Cardiac ventricle fibroblast (primary cell): ENCODE results near the genes PSPH and ZNF92.

GRCh38 chr7:55438780-55439612 lies 73.9 kb downstream of the LANCL2 start:
- RAMPAGE, long total RNA: no peak

DNA sequence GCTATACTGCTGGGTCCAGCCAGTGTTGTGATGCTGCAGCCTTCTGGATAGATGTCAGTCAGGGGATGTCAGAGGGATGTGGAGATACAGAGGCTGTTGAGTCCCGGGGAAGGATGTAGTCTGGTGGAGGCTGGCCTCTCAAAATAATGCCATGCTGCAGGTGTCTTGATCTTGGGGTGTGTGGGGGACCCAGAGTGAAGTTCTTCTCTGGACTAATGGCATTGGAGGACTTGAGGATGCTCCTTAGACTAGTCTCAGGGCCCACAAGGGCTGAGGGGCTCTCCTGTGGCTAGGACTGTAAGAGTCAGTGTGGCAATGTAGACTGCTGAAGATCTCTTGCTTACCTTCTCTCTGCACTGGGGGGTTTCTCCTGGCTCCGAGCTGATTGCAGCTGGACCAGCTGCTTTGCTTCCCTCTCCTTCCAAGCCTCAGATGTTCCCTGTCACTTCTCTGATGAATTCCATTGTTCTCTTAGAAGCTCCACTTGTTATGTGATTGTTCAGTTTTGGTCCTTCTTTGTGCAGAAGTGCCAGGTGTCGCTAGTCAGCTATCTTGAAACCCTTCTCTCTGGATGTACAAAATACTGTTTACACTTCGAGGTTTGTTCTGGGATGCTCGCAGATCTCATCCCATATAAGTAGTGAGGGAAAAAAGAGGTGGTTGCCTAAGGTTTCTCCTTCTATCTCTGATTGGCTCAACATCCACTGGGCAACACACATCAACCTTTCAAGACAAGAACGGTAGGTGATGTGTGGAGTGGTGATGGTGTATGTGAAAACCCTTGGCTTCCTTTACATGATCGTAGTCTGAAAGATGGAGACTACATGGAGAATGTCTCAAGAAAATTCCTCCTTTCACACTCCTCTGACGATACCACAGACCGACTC lies 99.8 kb downstream of the LANCL2 start:
- RAMPAGE, long total RNA: no peak

GRCh38 chr7:55465925-55466380 lies 100.8 kb downstream of the LANCL2 start:
- RAMPAGE, long total RNA: no peak

DNA sequence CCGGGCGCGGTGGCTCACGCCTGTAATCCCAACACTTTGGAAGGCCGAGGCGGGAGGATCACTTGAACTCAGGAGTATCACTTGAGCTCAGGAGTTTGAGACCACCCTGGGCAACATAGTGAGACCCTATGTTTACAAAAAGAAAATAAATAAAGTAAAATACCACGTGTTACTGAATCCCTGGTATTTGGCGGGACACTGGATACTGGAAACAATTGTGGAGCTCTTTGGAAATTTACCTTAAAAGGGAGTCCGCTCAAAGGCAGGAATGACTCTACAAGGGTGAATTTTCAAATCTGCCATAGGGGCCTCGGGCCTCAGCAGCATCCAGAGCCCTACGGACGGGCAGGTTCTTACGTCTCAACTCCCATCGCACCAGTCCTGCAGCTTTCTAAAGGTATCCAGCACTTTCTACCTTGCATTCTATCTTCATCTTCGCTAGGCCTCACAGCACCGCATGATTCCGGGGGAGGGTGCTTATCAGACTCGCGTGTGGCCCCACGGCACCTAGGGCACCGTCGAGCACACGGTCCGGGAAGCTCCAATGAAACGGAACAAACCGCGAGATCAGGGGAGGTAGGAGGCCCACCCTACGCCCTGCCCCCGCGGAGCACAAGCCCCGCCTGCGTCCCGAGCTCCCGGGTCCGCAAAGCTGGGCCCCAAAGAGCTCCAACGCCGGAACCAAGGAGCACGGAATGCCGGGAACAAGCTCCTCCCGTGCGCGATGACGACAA lies at the start of gene PSPH:
TSS of gene PSPH (minus strand) at position 546 of the 734 bp plus-strand sequence.
- RAMPAGE, long total RNA: no peak

DNA sequence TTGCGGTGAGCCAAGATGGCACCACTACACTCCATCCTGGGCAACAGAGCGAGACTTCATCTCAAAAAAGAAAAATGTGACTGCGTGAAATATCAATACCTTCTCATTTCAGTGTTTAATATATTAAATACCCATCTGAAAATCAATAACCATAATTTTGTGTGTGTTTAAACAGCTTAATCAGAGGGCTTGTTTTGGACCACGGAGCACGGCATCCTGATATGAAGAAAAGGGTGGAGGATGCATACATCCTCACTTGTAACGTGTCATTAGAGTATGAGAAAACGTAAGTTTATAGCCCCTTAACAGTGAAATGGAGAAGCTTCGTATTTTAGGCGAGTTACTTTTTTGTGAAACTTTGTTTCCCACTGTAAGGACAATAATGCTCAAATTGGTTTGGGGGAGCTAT lies 6.3 kb downstream of the CCT6A start:
- RAMPAGE, long total RNA: no peak

- RAMPAGE, long total RNA: no peak
Observed at GRCh38 chr7:56174561-56174919, 58.3 kb upstream of the NUPR2 start.

DNA sequence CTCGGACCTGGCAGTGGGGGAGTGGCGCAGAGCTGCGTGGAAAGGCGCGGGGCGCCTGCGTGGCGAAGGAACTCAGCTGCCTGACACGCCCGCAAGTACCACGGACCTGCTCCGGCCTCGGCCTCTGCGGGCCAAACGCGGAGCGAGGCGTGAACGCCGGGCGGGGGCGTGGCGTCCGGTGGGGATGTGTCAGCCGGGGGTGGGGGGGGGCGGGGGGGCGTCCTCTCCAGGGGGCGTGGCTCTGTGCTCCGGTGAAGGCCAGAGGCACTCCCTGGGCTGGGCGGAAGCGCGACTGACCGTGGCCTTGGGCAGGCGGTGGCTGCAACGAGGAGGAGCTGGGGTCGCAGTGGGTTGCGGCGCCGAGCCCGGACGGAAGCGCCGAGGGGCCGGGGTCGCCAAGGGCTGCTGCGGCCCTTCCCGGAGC lies 58.8 kb upstream of the NUPR2 start:
- RAMPAGE, long total RNA: no peak

- RAMPAGE, long total RNA: no peak
Observed at GRCh38 chr7:60991935-60992283, 3006.7 kb upstream of the ZNF722 start.

GRCh38 chr7:63899890-63901145 lies 98.3 kb upstream of the ZNF722 start:
- RAMPAGE, long total RNA: no peak

DNA sequence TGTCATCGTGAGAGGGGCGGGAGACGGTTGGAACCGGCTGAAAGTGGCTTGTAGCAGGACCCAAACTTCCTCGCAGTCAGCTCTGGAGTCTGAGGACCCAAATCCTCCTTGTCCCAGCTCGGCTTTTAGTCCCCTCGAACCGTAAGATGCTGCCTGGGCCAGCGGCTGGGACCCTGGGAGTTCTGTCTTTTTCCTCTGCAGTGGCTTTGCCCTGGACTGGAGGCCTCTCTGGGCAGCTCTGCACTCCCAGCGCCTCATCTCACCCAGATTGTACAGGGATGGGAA lies 308 bp downstream of the ZNF722 start:
- RAMPAGE, long total RNA: no peak

- RAMPAGE, long total RNA: no peak
Observed at GRCh38 chr7:64569985-64570474, 7.2 kb upstream of the ZNF680 start.

DNA sequence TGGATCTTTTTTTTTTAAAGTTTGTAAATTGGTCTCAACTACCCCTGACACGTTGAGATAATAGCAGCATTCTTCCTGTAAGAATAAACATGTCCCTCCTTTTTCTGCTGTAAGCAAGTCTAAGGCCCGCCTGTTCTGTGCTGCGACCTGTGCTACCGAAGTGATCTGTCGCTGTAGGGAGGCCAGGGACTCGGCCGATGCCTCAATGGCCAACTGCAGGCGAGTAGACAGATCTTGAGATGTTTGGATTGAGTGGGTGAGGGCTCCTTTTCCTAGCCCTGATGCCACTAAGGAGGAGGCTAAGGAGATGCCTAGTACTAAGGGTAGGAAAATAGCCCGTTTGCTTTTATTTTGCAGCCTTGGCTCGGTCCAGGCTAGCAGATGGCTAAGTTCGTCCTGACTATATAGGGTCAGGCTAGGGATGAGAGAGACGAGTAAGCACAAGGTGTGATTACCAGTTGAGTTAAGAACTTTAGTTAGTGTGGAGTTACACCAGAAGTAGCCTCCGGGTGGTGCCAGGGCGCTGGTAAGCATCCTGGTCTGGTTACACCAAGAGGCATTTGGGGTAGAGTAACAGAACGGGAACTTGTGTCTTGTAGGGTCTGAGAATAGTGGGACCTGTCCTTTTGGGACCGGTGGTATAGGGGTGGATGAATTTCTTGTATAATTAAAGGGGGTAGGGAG lies 41.5 kb downstream of the ZNF138 start:
- RAMPAGE, long total RNA: no peak

DNA sequence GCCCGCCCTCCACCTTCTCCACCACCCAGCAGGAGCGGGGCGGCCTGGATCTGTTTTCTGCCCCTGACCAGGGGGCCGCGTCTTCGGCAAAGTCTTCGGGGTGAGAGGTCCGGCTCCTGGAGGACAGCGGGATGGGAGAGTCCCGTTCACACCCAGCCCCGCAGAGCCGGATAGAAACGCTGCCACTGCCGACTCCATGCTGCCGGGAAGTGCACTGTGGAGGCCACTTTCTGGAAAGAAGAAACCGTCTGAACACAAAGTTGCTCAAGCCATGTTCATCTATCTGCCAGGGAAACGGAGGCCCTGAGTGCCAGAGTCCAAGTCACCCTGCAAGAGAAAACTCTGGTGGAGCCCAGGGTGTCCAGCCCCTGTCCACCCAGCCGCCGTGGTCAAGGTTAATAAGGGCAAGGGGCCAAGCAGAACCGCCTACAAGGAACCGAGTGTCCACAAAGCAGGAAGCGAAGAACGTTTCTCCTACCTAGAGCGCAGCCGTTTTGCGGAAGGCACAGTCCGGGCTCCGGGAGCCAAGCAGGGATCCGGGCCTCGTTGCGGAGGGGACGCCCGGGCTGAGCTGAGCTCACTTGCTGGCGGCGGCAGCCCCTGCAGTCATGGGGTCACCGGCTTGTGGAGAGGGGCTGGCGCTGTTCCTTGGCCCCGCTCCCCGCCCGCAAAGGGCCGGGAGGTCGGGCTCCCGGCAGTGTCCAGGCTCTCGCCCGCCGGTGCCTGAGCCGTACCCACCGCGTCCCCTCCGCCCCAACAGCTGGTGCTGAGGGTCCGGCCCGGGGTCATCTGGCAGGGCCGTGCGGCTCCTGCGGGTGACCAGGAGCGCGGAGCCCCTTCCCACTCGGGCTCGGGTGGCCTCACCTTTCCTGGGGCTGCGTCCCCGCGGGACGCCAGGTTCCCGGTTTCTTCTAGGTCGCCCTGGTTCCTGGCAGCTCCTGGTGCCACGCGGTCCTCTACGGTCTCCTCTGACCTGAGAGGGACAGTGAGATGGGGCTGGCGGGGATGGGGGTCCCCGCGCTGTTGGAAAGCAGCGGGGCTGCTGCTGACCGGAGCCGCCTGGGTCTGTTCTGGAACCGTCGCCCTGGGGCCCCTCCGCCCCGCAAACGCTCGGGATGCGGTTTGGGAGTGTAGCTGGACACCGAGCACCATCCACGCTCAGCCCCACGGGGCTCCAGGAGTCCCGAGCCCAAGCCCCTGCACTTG lies 14.1 kb upstream of the ZNF273 start:
- RAMPAGE, long total RNA: no peak

GRCh38 chr7:65260497-65261272 lies 113.0 kb upstream of the ZNF92 start:
- RAMPAGE, long total RNA: no peak

DNA sequence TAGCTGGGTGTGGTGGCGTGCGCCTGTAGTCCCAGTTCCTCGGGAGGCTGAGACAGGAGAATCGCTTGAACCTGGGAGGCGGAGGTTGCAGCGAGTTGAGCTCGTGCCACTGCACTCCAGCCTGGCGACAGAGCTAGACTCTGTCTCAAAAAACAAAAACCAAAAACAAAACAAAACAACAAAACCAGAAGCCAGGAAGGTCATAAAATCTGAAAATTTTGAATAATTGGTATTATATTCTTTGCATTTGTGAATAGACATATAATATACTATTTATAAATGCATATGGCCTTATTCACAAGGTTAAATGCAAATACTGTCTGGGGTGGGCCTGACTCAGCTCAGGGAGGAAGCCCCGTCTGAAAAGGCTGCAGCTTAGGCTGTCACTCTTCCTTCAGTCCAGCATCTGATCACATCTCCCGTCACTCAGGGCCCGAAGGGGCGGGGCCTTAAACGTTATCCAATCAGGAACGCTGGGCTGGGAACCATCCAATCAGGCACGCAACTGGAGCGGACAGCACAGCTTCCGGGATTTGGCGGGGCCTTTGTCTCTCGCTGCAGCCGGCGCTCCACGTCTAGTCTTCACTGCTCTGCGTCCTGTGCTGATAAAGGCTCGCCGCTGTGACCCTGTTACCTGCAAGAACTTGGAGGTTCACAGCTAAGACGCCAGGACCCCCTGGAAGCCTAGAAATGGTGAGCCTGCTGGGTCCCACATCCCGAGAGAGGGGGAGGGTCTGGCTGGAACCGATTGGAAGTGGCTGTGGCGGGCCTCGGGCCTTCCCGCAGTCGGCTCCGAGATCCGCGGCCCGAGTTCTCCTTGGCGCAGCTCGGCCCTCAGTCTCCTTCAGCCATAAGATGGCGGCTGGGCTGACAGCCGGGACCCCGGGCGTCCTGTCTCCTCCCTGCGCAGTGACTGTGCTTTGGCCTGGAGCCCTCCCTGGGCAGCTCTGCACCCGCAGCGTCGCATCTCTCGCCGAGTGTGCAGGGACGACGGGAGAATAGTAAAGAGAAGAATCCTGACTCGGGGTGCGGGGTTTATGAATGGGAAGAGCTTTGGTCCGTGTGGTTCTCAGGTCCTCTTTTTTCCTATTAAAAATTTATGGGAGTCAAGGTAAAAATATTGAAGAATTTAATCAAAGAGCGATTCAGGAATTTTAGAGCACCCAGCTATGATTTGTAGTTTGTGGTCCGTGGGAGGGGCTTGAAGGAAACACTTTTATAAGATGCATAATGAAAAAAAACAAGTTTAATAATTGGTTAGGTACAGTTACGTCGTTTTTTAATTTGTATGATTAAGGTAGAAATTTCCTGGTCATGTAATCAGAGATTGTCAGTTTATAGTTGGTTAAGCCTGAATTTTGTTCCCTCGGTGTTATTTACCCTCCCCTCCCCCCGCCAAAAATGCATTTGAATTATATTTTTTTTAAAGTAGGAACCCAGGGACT lies at the start of gene ZNF92:
TSS of gene ZNF92 (plus strand) at position 548 of the 1,445 bp plus-strand sequence.
- RAMPAGE, long total RNA: no peak

- RAMPAGE, long total RNA: no peak
Observed at GRCh38 chr7:65509619-65510233, 136.1 kb downstream of the ZNF92 start.

- RAMPAGE, long total RNA: no peak
Observed at GRCh38 chr7:65745602-65746026, 127.3 kb upstream of the VKORC1L1 start.

- RAMPAGE, long total RNA: no peak
Observed at GRCh38 chr7:66031170-66031451, 44.5 kb upstream of the ASL start.

- RAMPAGE, long total RNA: no peak
Observed at GRCh38 chr7:66036721-66037212, 38.9 kb upstream of the ASL start.

- RAMPAGE, long total RNA: no peak
Observed at GRCh38 chr7:66093757-66094140, 18.1 kb downstream of the ASL start.